Hair follicle dermal papilla cell (primary cell): ENCODE results near the genes SHISA6, ELAC2, HS3ST3B1 and FBXW10B.

DNA sequence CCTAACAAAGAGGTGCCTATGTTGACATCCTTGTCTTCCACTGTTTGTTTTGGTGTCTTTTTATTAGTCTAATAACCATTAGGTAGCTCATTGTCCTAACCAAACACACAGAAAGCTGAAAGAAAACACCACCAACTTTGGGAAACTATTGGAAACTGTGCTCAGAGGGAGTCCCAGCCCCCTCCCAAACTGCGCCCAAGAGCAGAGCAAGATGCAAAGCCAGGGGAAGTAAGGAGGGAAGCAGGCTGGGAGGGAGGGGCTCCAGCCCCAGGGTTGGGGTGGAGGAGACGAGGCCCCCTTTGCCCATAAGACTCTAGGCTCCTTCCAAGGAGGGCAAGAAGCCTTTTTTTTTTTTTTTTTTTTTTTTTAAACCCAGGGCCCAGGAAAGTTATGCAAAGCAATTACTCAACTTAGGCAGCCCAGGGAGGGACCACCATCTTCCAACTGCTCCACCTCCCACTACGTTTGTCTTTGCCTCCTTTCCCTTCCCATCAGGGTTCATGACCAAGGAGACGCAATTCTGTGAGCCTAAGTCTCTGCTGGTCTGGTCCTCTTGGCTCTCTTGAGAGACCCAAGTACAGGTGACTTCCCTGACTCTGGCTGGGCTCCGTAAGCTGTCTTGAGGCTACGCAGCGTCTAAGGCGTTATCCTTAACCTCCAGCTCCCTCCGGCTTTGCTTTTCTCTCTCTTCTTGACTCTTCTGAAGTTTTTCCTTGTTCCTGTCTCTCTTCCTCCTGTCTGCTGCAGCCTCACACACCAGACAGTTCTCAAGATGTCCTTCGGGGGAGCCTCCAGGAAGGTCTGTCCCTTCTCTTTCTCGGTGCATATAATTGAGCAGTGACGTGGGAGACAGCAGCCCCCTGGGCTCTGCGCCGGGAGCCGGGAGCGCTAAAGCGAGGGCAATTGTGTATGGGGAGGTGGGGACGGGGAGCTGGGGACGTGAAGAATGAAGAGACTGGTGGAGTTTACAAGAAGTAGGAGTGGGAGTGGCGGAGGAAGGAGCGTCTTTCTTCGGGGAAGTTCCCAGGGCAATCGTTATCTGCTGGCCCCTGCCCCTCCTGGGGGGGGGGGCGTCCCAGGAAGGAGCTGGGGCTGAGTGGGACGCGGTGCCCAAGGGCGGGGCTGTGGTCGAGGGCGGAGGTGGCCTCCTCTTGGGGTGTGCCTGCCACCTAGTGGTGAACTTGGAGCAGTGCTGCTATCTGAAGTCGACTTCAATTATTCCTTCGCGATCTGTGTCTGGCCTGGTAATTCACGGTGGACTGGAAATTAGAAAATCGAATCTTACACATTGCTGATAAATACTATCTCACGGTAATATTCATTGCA is 6.7 kb upstream of the PIRT start:
- CAGE, long polyA plus RNA = no peak

DNA sequence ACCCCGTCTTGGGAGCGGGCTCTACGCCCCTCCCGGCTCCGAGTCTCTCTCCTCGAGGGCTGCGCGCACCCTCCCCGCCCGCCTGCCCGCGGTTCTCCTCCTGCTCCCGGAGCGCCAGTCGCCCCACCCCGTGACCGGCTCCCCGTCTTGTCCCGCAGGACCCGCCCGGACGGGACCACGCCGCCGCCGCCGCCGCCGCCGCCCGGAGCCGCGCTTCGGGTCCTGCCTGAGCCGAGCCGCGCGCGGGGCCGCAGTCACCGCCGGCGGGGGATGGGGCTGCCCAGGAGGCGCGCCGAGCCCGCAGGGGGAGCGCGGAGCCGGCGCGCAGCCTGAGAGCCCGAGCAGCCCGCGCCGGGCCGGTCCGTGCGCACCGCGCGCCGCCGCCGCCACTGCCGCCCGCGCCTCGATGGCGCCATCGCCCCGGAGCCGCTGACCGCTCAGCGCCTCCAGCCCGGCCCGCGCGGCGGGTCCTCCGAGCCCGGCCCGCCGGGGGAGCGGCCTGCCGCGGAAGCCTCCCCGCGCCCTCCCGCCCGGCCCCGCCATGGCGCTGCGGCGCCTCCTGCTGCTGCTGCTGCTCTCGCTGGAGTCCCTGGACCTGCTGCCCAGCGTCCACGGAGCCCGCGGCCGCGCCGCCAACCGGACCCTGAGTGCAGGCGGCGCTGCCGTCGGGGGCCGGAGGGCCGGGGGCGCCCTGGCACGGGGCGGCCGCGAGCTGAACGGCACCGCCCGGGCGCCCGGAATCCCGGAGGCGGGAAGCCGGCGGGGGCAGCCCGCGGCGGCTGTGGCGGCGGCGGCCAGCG is at the start of gene SHISA6:
SHISA6 (plus strand) TSS at position 332 of the 800 bp plus-strand sequence.
- CAGE, long polyA plus RNA = no peak

DNA sequence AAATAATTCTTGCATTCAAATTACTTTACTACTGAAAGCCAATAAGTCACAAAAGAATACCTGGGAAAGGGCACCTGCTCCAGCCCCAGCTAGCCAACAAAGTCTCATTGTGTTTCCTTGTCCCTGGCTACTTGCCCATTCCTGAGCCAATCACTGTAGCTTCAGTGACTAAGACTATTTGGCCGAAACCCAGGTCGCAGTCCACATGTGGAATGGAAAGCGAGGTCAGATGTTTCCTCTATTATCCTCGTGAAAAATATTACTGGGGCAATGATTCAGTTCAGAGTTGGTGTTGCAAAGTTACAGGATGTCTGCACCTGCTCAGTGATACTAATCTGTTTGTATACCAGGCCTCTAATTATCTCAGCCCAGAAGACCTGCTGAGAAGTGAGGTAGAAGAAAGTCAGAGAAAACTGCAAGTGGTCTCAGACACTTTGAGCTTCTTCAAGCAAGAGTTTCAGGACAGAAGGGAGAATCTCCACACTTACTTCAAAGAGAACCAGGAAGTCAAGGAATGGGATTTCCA is 21.0 kb downstream of the DNAH9 start:
- CAGE, long polyA plus RNA = no peak

DNA sequence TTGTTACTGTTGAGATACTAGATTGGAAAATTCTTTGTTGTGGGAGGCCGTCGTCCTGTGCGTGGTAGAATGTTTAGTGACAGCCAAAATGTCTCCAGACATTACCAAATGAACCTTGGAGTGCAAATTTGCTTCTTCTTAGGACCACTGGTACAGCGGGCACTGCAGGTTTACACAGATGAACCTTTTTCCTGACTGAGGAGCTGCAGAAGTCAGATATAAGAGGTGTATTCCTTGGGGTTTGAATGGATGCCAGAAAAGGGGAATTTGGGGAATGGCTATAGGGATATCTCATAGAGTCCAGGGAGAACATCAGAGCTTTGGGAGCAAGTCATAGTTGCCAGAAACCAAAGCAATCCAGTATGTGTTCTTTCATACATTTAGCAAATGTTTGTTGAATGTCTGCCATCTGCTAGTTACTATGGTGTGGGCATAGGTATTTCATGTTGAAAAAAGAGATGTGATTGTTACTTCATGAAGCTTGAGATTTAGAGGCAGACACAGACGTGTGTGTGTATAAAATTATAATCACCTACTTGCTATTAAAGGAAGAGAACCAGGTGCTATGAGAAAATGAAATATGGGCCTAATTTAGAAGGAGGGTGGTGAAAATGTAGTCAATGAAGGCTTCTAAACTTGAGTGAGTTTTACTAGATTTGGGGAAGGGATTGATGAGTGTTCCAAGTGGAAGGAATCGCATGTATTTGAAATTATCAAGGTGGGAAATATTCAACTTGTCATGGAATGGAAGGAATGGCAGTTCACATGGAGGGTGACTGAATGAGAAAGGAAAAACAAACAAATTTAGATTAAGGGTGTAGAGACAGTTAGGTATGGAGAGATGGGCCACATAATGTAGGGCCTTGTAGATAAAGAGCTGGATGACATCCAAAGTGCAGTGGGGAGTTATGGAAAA is 47.0 kb downstream of the MAP2K4 start:
- CAGE, long polyA plus RNA = no peak

DNA sequence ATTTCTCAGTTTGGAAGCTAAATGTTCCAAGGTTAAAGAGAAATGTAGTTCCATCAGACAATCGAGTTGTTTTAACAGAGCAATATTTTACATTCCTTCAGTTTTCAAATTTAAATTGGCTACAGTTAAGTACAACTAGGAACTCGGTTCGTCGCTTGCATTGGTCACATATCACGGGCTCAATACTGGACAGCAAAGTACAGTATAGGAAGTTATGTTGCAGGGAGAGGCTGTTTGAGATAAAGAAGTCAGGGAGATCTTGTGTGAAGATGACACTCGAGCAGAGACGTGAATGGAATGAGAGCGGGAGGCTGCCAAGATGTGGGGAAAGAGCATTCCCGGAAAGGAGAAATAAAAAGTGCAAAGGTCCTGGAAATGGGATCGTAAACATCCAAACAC is 43.1 kb upstream of the MYOCD start:
- CAGE, long polyA plus RNA = no peak

DNA sequence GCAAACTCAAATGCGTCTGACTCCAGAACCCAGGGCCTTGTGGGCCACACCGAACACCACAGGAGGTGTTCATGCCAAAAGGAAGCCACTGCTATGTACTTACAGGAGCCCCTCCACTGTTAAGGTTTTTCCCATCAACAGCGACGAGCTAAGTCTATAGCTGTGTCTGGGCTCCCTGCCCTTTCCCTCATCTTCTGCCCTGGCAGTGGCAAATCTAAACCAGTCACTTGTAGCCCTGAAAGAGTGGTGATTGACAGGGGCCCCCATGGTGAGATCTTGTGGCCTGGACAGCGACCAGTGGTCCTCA is 57.6 kb upstream of the ARHGAP44 start:
- CAGE, long polyA plus RNA = no peak

DNA sequence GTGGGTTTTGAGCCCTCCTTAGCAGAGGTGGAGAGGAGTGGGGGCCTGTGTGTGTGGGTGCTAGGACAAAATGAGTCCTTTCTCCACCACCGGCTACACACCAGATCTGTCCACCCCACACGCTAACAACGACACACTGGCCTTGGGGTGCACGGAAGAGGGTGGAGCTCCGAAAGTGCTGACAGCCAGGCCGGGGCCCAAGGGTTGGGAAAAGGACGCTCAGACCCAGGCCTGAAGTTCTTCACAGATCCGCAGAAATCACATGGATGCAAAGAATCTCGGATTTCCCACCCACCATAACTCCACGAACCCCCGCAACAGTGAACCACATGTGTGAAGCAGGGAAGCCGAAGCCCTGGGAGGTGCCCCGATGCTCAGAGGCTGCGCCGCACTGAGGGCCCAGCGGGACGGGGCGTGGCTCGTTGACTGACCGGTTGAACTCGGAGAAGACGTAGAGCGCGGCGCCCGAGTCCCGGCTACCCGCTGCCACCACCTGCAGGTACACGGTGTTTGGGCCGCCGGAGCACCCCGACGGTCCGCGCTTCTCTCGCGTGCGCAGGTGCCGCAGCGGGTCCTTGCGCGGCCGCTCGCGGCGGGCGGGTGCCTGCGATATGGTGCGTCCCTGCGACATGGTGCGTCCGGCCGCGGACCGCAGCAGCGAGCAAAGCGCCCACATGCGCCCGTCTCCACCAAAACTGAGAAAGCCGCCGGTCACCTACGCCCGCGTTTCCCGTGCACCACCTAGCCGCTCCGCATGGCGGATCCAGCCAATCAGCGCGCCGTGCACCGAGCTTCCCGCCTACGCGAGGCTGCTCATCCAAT is at the start of gene ELAC2:
ELAC2 (minus strand) TSS at position 756 of the 822 bp plus-strand sequence.
- CAGE, long polyA plus RNA = no peak

DNA sequence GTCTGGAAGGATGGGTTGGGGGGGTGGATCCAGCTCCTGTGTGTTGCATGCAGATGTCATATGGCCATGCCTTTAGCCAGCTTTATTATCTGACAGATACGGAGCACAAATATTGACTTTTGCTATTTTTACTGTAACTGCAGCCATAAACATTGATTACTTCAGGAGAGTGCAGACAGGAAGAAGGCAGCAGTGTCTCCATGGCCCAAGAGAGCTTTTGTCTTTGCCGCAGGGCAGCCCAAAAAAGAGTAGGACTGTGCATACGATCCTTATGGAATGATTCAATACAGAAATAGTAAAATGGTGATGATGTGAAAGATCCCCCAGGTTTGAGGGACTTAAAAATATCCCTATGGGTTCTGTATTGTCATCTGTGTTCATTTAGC is 279.5 kb upstream of the ELAC2 start:
- CAGE, long polyA plus RNA = no peak

DNA sequence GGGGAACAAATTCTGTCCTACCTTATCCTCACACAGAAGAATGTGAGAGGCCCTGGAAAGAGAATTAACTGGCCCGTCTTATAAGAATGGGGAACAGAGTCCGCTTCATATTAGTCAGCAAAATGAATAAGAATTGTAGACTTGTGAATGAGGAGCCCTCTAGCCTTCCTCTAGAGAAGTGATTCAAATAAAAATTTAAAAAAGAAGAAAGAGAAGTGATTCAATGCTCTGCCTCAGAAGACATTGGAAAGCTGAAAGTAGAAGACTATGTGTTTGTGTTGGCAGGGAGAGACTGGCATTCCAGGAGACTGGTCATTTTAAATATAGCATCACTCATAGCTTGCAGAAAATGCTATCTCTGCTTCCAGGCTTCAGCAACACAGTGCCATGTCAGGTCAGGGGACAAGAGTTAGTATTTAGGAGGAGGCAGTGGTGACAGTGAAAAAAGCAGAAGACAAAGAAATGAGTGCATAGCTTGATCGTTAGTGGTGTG is 190.6 kb upstream of the HS3ST3A1 start:
- CAGE, long polyA plus RNA = no peak

GRCh38 chr17:14006435-14006943 is 62.8 kb upstream of the COX10 start:
- CAGE, long polyA plus RNA = no peak

DNA sequence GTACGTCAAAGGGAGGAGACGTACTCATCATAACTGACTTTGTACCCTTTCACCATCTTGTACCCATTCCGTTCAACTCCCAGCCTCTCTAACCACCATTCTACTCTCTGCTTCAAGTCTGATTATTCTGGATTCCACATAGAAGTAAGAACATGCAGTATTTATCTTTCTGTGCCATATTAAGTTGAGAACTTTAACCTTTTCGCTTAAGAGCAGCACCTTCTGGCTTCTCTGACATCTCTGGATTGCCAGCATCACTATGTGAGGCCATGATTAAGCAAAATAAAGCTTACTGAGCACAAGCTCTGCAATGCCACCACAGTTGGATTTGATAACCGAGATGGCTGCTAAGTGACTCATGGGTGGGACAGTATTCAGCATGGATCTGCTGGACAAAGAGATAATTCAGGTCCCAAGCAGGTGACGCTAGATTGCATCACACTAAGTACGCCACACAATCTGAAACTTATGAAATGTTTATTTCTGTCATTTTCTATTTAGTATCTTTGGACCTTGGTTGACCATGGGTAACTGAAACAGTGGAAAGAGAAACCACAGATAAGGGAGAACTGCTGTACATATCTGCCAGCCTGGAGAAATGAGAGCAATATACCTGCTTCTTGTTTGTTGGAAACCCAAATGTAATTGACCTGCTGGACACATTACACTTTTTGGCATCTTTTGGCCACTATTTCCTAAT is 27.5 kb downstream of the CDRT15 start:
- CAGE, long polyA plus RNA = no peak

- CAGE, long polyA plus RNA = no peak
Observed at GRCh38 chr17:14300536-14301444, at the start of gene HS3ST3B1. Gene HS3ST3B1, plus strand, starts transcription at chr17:14301081.

GRCh38 chr17:14310643-14311148 is 9.8 kb downstream of the HS3ST3B1 start:
- CAGE, long polyA plus RNA = no peak

DNA sequence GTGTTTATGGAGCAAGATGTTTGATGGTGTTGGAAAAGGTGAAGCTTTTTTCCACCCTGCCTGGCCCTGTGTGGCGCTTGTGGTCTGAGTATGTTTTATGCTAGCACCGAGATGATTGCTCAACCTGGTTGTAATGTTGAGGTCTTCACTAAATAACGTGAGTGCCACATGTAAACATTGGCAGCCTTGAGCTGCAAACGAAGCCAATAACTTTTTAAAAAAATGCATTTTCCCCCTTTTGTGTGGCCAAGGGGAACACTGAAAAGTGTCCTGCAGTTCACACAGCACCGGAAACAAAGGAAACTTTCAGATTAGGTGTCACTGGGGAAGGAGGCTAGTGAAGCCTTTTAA is 15.6 kb downstream of the HS3ST3B1 start:
- CAGE, long polyA plus RNA = no peak

DNA sequence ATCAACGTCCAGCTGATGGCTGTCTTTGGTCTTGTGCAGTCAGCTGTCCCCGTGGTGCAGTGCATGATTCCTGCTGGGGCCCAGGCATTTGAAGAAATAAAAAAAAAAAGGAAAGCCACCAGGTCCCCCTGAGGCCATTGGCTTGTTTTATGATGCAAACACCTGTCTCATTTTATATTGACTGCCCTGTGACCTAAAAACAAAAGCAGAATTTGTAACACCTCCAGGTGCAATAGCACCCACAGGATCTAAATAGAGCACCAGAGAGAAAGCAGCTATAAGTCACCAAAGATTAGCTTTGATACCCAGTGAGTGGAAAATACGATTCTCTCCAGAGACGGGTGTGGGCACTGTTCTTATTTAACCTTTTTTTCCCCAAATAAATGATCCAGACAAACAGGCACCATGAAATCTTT is 258.8 kb downstream of the HS3ST3B1 start:
- CAGE, long polyA plus RNA = no peak

DNA sequence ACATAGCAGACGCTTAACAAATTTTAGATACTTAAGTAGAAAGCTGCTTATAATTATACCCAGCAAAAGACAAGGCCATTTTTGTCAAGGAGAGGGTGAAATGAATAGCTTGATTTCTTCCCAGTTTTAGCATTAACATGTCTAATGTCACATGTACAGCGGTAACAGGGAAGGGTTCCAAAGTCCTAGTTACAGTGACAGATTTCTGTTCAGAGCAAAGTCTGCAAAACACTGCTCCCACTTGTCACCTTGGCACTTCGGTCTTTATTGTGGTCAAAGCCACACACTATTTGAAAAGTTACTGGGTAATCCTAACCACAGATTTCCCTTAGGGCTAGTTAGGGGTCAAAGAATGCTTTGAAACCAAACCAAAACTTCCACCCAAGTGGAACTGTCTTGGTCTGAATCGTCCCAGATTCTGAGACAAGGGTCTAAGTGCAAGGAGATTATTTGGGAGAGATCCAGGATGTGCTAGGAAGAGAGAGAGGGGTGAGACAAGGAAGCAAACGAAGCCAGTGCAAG is 455.6 kb downstream of the HS3ST3B1 start:
- CAGE, long polyA plus RNA = no peak

DNA sequence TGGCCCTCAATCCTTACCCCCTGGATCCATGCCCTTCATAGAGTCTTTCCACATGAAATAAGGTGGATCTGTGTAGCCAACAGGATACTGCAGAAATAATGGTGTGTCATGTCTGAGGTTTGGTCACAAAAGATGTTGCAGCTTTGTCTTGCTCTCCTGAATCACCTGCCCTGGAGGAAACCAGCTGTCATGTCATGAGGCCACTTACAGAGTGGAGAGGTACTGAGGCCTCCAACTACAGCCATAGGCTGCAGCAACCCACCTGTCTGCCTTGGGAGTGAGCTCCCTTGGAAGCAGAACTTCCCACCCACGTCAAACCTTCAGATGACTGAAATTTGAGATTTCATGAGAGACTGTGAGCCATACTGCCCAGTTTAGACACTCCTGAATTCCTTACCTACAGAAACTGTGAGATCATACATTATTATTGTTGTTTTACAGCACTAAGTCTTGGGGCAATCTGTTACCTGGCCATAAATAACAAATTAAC is 475.9 kb downstream of the HS3ST3B1 start:
- CAGE, long polyA plus RNA = no peak

DNA sequence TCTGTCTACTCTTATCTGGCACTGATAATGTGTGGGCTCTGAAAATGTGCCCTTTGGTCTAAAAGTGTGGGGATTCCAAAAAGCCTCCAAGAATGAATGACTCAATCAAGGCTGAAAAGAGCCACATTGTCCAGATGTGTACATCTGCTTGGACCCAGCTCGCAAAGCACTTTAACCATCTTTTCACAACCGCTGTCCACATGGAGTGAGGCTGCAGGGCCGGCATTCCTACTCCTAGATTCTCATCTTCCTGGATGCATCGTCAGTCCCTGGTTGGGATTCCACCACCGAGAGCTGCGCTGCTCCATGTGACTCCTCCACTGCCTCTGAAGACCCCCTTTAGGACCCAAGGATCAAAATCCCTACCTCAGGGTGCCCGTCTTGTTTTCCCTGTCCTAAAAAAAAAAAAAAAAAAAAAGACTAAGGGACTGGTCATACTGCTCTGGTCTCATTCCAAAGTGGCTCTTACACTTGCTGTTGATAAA is 34.1 kb downstream of the CDRT4 start:
- CAGE, long polyA plus RNA = no peak

- CAGE, long polyA plus RNA = no peak
Observed at GRCh38 chr17:15573883-15574326, 10.6 kb upstream of the TVP23C start.

GRCh38 chr17:15619460-15619802 is at the start of gene FBXW10B:
Gene FBXW10B, minus strand, starts transcription at chr17:15619704.
- CAGE, long polyA plus RNA = no peak